PFSK-1 (cell line): ENCODE results near the gene DOLPP1.

- RRBS: no CpG with 5 or more reads among the region's 23 CpGs
Measured at GRCh38 chr9:128885655-128886454, 3.9 kb downstream of the LRRC8A start.

DNA sequence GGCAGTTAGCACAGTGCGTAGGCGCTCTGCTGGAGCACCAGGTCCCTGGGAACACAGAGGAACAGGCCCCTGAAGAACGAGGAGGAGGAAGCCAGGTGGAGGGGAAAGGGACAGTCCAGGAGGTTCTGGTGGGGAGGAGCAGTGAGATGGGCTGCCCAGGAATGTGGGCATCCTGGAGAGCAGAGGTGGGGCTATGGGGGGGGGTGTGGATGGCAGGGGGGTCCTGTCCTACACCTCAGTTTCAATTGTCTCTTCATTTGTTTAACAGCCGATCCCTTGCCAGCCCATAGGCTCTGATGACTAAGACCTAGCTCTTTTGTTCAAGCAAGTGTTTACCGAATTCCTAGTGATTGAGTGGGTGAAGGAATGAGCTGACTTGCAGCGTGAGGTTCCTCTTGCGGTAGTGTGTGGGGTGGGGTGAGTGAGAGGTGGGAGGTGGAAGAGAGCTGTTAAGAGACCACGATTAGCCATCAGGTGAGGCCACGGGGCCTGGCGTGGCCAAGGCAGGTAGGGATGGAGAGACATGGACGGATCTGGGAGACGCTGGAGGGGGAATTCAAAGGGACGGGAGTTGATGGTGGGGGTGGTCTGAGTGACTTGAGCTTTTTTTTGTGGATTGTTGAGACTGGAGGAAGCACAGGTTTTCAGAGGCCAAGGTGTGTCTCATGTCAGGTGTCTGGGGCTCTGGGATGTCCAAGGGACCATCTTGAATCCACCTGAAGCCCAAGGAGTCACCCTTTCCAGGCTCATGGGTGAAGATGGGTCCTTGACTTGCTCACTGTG lies 8.3 kb upstream of the PHYHD1 start:
- RRBS: no CpG with 5 or more reads among the region's 13 CpGs

DNA sequence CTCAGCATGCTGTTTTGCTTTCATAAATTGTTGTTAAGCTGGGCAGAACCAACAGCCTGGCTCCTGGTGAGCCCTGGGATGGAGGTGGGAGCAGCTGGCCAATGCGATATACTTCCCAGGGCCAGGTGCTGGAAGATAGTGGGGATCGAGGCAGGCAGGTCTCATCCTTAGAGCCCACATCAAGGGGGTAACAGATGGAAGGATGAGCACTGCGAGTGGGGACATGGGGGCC lies 5.2 kb upstream of the PHYHD1 start:
- RRBS: no CpG with 5 or more reads among the region's 3 CpGs

DNA sequence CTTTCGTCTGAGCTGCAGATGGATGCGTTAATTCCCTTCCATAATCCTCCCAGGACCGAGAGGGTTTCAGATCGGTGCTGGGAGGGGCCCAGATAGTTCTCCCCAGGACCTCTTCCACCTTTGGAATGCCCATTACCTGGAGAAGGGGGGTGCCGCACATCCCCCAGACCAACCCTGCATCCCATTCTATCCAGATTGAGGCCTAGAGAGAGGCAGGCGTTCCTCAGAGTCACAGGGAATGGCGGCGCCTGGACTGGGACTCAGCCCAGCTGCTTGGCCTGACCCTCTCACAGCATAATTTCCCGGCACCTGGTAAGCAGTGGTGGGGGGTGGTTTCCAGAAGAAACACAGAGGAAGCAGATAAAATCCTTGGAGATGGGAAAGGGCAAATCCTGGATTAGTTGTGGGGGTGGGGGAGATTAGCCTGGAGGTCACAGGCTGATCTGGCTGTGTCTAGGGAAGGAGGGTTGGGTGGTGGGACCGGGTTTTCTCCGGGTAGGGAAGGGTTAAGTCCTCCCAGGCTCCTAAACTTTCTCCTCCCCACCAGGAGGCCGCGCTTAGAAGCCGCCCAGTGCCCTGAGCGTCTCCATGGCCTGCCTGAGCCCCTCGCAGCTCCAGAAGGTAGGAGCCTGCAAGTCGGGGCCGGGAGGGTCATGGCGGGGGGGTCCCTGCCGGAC lies 1.1 kb downstream of the PHYHD1 start:
- RRBS: no CpG with 5 or more reads among the region's 20 CpGs

- RRBS: no CpG with 5 or more reads among the region's 8 CpGs
Measured at GRCh38 chr9:129010600-129011089, 17.5 kb downstream of the SH3GLB2 start.

DNA sequence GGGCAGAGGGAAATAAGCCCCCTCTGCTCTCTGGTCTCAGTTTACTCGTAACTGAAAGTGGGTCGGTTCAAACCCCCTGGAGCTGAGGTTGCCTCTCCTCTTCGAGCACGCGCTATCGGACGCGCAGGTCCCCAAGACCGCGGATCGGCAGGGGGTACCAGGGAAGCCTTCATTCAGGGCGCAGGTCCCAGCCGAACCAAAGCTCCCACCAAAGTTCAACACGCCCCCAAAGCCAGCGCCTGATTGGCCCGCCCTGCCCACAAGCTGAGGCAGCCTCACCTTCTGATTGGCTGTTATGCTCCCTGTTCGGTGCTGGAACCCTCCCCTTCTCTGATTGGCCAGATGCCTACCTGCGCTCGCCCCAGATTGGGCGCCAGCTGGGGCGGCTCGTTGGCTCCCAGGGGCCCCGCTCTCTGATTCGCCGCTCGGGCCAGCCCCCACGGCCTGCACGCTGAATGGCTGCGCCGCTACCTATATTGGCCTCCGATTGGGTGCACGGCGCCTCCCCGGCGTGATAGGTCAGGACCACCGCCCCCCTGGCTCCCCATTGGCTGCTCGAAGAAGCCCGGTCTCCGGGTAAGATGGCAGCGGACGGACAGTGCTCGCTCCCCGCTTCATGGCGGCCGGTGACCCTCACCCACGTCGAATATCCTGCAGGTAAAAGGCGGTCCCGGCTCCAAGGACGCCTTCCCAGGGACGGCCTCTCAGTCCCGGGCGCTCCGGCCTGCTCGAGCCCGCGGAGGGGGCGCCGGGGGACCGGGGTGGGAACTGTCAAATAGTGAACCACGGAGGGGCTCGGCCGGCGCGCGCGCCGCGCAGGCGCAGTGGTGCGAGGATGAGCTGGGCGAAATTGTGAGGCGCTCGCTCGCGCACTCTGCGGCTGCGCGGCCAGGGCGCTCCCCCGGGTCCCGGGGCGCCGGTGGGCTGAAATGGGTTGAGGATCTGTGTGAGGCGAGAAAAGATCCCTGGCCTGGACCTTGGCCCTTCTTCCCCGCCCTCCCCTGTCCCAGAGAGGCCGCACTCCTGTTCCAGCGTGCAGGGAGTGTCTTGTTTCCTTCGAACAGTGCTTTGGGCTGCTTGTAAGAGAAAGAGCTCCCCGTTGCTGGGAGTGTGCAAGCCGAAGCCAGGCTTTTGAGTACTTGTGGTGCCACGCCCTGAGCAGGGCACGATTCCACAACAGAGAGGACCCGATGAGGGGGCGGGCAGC lies at the start of gene DOLPP1:
TSS of gene DOLPP1 (plus strand) at position 561 of the 1,207 bp plus-strand sequence.
- RRBS: 1% methylated on average over 30 of the region's 95 CpGs

- RRBS: no CpG with 5 or more reads among the region's 9 CpGs
Measured at GRCh38 chr9:129140479-129141335, 29.5 kb downstream of the PTPA start.

DNA sequence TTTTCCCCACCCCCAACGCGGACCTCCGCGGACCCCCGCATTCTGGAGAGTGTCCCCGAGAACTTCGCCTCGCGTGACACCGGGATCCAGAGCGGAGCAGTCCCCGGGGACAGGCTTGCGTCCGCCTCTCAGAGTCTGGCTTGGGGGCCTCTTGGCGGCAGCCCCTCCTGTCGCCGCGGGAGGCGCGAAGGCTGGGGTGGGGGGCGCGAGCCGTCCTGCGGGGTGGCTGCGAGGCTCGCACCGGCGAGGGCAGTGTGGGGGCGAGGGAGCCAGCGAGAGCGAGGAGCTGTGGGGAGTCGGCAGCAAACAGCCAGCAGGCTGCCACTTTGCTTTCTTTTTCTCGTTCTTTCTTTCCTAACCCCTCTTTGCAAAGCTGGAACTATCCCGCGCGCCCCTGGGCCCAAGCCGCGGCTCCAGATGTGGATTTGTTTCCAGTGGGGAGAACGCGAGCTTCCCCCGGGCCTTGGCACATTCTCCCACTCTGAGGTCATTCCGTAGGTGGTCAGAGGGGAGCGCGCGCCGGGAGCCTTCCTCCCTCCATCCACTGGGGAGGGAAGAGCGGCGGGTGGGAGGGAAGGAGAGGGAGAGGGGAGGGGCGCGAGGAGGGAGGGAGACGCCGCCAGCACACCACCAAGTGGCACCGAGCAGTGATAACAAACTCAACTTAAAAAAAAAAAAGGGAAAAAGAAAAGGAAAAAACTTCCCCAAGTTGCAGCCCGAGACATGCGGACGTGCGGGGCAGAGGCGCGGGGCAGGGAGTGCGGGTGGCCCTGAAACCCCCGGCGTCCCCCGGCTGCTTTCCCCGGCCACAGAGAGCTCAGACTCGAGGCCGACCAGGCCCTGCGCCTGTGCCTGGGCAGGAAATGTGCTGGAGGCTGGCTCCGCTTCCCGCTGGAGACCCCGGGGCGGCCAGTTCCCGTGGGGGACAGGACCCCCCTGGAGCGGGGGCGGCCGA lies 3.4 kb downstream of the IER5L start:
- RRBS: 3% methylated on average over 12 of the region's 75 CpGs

GRCh38 chr9:129175353-129175594 lies 2.8 kb downstream of the IER5L start:
- RRBS: no CpG with 5 or more reads among the region's 12 CpGs

DNA sequence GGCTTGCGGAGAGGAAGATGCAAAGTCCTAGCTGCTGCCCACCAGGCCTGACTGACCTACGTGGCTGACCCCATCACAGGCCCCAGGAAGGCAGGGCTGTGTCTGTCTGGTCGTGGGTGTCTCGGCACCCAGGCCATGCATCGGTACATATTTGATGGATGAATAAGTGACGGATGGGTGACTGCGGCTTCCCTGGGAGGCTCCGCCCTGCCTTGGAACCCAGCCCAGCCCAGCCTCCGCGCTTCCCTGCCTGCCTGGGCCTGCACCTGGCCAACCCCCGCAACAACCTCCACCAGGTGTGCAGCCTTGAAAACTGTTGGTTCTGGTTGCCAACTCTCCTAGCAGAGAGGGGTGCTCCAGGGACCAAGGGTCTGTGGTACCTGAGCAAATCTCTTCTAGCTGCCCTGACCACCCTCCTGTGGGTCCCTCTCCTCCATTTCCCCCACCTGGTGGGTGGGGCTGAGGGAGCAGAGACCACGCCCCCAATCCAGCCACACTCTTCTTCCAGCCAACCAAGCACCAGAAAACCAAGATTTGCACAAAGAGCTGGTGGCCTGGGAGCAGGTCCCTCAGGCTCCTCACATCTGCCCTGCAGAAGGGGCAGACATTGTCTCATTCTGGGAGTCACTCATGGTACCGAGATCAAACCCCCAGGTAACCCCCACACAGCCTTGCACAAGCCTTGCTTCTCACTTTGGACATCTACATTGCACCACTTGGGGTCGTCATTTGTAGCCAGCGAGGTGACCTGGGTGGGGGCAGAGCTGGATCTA lies 100.5 kb upstream of the IER5L start:
- RRBS: no CpG with 5 or more reads among the region's 15 CpGs

DNA sequence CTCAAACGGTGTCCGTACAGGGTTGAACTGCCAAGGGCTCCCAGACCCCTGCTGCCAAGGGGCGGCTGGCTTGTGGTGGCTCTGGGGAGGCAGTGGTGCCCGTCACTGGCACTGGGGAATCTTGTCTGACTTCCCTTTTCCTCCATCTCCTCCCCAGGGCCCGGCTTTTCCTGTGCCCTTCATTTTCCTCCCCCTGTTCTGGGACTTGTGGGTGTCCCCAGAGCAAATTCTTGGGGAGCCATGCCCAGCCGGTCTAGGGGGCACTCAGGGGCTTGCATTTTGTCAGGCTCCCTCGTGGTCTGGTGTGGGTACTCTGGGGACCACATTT lies 105.1 kb upstream of the IER5L start:
- RRBS: 48% methylated on average over 1 of the region's 7 CpGs

- RRBS: no CpG with 5 or more reads among the region's 10 CpGs
Measured at GRCh38 chr9:129335290-129336120, 157.4 kb upstream of the IER5L start.

DNA sequence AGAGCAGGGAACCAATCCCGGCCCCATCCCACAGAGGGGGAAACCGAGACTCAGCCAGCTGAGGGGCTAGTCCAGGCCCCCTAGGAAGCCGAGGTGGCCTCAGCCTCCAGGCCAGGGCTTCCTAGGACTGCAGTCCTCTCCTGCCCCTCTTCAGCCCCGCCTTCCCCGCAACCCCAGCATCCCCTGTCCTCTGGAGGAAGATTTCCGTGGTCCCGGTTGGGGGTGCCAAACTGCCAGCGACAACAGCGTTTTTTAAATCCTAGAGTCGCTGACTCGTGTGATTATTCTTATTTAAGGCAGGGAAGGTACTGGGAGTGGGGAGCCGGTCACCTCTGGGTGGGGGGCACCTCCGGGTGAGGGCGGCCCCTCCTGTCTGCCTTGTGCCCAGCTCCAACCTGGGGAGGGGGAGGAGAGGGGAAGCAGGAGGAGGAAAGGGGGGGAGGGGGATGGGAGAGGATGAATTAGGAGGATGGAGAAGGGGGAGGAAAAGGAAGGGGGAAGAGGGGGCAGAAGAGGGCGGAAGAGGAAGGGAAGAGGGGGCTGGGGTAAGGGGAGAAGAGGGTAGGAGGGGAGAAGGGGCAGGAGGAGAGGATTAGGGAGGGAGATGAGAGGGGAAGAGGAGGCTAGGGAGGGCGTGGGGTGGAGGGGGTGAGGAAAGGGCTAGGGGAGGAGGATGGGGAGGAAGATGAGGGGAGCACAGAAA lies 173.1 kb upstream of the IER5L start:
- RRBS: 9% methylated on average over 4 of the region's 16 CpGs

- RRBS: 14% methylated on average over 18 of the region's 84 CpGs
Measured at GRCh38 chr9:129436624-129437674, 184.0 kb downstream of the C9orf50 start.

GRCh38 chr9:129487943-129488279 lies 133.0 kb downstream of the C9orf50 start:
- RRBS: 1% methylated on average over 3 of the region's 14 CpGs

DNA sequence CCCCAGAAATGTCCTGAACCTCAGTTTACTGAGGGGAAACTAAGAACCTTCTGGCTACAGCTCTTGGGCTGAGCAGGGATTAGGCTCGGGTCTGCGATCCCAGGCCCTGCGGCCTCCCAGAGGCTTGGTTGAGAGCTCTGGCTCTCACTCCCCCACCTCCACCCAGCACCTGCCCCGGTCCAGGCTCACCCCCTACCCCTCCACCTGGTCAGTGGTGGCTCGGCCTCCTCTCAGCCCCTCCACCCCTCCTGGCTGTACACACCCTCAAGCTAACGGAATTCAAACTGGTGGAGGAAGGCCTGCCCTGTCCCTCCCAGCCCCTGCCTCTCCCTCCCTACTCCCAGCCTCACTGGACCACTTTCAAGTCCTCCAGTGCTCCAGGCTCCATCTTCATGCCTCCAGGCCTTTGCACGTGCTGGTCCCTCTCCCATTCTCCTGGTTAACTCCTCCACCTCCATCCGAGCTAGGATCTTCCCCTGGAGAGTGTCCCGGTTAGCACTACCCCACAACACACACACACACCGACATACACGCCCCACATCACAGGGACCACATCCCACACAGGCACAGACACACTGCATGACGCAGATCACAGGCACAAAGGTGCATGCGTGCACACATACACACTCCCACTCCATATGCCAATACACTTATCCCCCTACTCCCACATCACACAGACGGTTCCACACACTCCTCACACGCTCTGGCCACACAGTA lies 130.9 kb downstream of the C9orf50 start:
- RRBS: no CpG with 5 or more reads among the region's 15 CpGs

GRCh38 chr9:129576227-129577409 lies 44.3 kb downstream of the C9orf50 start:
- RRBS: 80% methylated on average over 6 of the region's 40 CpGs

- RRBS: no CpG with 5 or more reads among the region's 7 CpGs
Measured at GRCh38 chr9:129612342-129612653, 8.6 kb downstream of the C9orf50 start.

GRCh38 chr9:129809411-129810262 lies 6.7 kb downstream of the TOR1B start:
- RRBS: no CpG with 5 or more reads among the region's 24 CpGs

DNA sequence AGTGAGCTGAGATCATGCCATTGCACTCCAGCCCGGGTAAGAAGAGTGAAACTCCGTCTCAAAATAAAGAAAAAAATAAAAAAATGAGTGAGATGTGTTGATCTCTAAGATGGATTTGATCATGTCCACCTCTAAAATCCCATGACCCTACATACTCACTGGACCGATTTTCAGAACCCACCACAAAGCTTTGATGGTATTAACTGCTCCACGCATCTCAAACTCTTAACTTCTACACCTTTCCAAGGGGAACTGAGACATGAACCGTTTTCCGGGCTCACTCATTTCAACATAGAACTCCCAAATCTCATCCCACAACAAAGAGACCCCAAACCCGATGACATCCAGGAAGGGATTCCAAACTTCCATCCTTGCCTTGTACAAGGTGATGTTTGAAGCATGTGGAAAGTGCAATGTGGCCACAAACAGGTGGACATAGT lies 1.7 kb downstream of the TOR1A start:
- RRBS: no CpG with 5 or more reads among the region's 7 CpGs